Subcutaneous preadipocyte (primary cell): ENCODE measurements around a stretch of chr17.

DNA sequence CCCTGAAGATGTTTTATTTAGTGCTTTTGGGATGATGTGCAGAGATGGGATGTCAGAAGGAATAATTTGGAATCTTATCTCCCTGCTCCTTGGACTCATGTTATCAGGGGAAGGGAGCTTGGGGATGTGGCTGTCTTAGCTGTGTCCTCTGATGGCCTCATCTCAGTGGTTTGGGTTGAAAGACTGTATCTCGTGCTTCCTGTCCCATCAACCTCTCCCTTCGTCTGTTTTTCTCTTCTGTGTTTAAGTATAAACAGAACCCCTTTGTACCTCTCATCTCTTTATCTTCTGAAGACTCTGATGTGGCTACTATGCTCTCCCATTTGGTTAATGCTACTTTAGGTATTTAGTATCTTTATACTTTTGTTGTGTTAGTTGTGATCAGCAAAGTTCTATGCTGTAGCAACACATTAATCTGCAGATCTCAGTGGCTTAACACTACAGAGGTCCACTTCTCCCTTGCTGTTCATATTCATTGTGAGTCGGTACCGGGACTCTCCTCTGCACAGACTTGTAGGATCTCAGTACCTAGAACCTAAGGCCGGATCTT is 28.7 kb downstream of the PRKCA start:
- CAGE, long polyA plus RNA: no peak

DNA sequence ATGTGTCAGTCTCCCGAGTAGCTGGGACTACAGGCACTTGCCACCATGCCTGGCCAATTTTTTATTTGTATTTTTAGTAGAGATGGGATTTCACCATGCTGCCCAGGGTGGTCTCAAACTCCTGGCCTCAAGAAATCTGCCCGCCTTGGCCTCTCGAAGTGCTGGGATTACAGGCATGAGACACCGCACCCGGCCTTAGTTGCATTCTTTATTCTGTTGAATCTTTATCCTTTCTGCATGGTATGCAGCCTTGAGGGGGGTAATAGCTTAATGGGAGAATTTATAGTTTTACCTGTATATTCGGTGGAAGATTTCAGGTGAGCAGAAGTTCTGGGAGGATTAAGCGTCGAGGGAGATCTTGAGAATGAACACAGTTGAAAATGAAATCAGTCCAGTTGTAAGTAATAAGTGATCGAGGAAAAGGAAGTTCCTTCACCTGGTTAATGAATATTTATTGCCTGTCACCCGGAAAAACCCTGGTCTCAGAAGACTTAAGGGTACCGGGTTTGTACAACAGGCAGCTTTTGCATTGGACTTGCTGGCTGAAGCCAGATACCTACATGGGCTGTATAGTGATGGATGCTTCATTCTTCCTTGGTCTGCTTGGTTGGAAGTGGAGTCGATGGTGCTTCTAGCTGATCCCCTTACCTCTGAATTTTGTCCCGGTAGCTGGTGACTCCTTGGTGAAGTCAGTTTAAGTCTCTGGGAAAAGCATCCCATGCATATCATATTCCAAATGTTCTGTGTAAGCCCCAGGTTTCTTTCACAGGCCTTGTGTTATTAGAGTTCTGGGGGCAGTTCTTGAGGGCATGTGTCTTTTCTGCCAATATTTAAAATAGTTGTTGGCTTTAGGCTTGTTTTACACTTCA is 72.7 kb downstream of the PRKCA start:
- CAGE, long polyA plus RNA: no peak

DNA sequence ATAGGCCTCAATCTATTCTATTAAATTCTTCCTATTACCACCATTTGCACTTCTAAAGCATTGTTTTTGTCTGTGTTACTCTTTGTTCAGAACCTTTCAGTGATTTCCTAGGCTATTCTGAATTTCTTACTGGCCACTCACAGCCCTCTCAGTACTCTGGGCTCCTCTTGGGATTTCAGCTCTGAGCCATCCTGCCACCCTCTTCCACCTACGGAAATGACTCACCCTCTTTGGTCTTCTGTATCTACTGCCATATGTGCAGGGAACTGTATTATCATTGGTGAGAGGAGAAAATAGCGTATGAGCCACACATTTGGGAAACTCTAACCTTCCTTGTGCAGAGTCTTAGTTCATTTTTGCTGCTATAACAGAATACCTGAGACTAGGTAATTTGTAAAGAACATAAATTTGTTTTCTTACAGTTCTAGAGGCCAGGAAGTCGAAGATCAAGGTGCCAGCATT is 191.5 kb downstream of the PRKCA start:
- CAGE, long polyA plus RNA: no peak

DNA sequence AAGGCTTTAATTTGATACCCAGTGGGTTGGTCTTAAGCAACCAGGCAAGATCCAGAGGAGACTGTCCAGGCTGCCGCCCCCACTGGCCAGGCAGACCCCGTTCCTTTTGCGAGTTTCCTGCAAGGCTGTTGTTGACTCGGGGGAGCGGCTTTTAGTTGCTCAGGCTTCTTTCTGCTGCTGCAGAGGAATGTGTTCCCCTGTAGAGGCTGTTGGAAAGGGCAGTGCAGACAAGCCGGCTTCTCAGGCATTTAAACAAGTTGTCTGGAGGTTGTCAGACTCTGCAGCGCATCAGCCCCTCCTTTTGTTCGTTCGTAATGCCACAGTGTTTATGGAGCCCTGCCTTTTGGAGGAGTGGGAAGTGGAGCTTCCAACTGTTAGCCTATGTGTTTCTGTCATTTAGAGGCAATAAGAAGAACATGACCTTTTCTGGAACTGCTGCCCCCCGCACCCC is 231.2 kb downstream of the PRKCA start:
- CAGE, long polyA plus RNA: no peak

- CAGE, long polyA plus RNA: no peak
Observed at GRCh38 chr17:66775819-66776569, 58.9 kb upstream of the CACNG5 start.

DNA sequence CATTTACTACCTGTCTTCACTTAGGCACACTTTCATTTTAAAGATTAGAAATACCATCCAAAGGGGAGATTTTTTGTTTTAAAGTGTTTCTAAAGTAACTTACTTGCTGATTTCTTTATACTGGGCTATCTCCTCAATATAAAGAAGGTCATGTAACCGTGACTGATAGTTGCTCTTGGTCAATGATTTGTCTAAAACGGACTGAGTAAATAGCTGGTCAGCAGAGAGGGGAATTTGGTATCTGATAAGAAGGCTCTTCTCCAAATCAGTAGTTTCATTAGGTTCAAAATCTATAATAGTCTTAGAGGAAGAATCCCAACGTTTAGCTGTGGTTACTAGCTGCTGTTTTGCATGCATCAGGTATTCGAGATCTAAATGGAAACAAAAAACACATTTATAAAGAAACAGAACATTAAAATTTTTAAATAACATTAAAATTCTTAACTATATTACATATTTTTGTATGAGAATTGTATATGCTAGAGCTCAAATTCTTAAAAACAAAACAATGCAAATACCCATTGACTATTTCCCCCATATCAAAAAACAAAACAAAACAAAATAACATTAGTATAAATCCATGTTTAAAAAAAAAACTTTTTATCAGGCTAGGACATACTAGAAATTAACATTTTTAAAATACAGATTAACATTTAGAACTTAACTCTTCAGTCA is 66.3 kb downstream of the HELZ start:
- CAGE, long polyA plus RNA: no peak

GRCh38 chr17:67220567-67220886 is 24.5 kb downstream of the HELZ start:
- CAGE, long polyA plus RNA: no peak

- CAGE, long polyA plus RNA: no peak
Observed at GRCh38 chr17:67246505-67247561, 1.8 kb upstream of the HELZ start.

- CAGE, long polyA plus RNA: no peak
Observed at GRCh38 chr17:67322118-67322643, 44.2 kb downstream of the PSMD12 start.

GRCh38 chr17:67357073-67357740 is 9.2 kb downstream of the PSMD12 start:
- CAGE, long polyA plus RNA: no peak

- CAGE, long polyA plus RNA: no peak
Observed at GRCh38 chr17:67365564-67366173, 708 bp downstream of the PSMD12 start.

DNA sequence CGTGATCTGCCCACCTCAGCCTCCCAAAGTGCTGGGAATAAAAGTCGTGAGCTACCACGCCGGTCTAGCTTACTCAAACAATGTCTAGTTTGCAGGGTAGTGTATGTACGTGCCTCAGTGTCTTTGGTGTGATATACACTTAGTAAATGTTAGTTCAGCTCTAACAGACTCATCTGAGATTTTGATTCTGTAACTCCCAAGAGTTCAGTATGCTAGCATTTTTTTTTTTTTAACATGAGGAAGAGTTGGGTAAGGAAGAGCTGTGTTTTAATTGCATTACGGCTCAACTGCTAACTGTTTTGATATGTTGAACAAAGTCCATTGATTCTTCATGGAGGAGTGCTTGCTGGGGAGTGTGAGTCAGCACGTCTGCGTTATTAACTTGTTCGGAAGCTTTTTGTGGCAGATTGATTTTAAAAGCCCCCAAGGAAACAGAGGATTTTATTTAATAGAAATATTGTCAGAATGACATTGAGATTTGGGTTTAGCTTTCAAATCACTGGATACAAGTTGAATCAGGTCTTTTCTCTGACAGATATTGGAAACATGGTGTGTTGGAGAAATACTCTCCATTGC is 45.8 kb downstream of the PITPNC1 start:
- CAGE, long polyA plus RNA: no peak

- CAGE, long polyA plus RNA: no peak
Observed at GRCh38 chr17:67431667-67432069, 54.6 kb downstream of the PITPNC1 start.

GRCh38 chr17:67488247-67488558 is 111.1 kb downstream of the PITPNC1 start:
- CAGE, long polyA plus RNA: no peak

GRCh38 chr17:67492797-67493427 is 115.8 kb downstream of the PITPNC1 start:
- CAGE, long polyA plus RNA: no peak

GRCh38 chr17:67634028-67634329 is 83.8 kb upstream of the NOL11 start:
- CAGE, long polyA plus RNA: no peak

DNA sequence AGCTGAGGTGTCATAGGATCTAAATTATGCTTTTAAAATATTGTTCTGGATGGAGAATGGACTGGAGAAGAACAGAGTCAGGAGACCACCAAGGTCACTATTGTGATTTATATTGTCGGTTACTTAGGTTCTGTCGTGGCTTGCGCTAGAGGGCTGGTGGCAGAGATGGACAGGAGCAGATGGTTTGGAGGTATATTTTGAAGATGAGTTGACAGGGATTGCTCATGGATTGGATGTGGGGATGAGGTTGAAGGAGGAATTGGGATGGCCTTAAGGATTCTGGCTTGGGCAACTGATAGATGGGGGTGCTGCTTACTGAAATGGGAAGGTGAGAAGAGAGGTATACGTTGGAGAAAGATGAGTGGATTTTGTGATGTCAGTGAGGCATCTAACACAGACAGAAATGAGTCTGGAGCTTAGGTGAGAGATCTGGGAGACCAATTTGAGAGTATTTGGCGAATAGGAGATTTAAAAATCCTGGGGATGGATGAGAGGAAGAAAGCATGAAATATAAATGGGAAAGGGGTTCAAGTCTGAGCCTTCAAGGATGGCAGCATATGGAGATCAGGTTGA is 82.5 kb upstream of the NOL11 start:
- CAGE, long polyA plus RNA: no peak

DNA sequence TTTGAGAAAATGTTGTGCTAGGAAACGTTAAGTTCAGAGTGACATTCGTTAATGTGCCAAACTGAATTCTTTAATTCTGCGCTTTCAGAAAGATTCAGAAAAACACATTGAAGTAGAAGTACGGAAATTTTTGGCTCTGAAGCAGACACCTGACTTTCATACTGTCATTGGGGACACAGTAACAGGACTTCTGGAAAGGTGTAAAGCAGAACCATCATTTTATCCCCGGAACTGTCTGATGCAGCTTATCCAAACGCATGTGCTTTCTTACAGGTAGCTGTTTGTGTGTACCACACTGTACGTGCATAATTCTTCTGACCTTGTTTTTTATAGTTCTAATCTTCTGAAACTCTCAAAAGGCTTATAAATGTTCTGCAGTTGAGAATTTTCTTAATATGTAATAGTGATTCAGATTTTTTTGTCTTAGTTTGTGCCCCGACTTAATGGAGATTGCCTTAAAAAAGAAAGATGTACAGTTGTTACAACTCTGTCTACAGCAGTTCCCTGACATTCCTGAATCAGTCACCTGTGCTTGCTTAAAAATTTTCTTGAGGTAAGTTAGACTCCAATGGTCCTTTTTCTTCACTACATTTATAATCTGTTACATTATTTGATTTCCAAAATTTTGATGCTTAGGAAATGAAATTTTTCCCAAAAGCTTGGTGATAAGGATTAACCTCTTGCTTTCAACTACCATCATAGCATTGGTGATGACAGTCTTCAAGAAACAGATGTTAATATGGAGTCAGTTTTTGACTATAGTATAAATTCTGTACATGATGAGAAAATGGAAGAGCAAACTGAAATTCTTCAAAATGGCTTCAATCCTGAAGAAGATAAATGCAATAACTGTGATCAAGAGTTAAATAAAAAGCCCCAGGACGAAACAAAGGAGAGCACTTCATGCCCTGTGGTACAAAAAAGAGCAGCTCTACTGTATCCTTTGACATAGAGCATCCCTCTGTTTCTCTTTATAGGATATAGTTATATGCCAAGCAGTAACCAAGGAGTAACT is 20.0 kb downstream of the NOL11 start:
- CAGE, long polyA plus RNA: no peak

DNA sequence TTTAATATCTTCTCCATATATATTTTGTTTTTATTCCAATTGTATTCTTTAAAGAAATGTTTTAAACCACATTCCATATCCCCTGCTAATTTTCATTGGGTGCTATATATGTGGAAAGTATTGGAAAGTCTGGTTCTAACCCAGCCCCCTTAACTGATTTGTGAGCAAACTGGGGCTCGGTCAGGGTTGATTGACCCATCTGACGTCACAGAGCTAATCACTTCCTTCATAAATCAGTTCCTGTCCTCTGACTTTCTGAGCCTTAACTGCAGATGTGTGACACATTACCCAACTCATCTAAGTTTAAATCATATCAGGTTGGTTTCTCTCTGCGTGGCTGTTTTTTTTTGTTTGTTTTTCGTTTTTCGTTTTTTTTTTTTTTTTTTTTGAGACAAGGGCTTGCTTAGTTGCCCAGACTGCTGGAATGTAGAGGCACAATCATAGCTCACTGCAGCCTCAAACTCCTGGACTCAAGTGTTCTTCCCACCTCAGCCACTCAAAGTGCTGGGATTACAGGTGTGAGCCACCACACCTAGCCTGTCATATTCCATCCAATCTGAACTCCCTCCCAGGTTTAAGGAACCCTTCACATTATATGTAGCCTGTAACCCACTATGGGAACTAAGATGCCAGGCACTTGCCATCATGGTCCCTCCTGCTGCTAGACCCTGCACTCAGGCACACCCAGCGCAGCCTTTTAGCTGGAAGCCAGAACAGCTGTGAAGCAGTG is 7.1 kb upstream of the BPTF start:
- CAGE, long polyA plus RNA: no peak

DNA sequence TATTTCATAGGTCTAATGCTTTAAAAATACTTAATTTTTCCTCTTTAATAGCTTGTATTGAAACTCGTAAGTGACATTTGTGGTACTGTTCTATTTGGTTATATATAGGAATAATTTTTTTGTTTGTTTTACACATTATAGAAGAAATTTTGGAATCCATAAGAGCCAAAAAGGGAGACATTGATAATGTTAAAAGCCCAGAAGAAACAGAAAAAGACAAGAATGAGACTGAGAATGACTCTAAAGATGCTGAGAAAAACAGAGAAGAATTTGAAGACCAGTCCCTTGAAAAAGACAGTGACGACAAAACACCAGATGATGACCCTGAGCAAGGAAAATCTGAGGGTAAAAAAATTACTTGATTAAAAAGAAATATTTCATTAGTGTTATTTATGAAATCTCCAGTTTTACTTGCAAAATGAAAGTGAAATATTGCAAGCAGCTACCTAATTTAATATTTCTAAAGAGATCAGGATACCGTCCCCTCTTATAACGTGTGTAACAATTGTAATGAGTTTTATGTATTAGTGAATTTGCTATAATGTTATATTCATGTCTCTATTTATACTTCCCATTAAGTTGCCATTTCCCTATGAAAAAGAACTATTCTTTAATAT is 49.5 kb downstream of the BPTF start:
- CAGE, long polyA plus RNA: no peak